HT-29 (cell line): ENCODE results near the genes CHKA, PPP6R3 and TESMIN.

- RAMPAGE, long total RNA: no peak
These were observed 15.9 kb downstream of the TCIRG1 start for GRCh38 chr11:68054644-68055285.

DNA sequence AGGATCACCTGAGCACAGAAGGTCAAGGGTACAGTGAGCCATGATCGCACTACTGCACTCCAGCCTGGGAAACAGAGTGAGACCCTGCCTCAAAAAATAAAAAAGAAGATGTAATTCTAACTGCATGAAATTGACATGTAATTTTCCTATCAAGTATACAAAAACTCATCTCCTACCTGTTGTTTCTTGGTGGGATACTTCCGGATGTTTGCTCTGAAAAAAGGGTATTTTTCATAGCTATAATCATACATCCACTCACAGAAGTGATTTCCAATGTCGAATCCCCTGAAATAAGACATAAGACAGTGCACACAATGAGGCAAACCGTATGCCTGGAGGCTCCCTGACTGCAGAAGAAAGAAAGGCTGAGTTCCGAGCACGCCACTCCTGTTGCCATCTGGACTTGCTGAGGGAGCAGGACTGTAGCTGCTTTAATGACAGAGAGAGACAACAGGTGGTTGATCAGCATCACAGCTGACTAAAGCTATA lies 26.8 kb downstream of the TCIRG1 start:
- RAMPAGE, long total RNA: no peak

DNA sequence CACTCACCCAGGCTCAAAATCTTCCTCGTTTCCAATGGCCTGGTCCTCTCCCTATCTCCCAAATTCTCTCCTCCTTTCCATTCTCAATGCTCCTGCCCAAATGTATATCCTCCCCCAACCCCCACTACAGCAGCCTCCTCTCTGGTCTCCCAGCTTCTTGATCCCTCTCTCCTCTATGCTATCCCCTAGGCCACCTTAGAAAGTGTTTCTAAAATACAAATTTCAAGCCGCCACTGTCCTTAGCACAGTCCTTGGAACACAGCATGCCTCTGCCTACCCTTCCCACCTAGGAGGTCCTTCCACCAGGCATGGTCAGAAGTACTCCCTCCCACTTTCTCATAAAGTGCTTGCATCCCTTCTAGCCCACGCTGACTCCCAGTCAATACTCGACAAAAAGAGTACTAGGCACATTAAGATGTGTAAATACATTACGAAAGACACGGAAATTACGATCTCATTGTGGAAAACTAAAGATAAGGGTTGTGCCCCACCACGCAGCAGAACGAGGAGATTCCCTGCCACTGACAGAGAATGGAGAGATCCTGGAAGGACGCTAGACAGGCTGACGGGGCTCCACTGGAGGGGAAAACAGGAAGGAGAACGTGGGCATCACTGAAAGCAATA lies 13.6 kb downstream of the CHKA start:
- RAMPAGE, long total RNA: no peak

- RAMPAGE, long total RNA: no peak
These were observed 5.8 kb downstream of the CHKA start for GRCh38 chr11:68115105-68116037.

- RAMPAGE, long total RNA: no peak
These were observed at the start of gene CHKA for GRCh38 chr11:68121243-68122069. Gene CHKA (minus strand): TSS chr11:68121388.

GRCh38 chr11:68213894-68214063 lies 683 bp upstream of the KMT5B start:
- RAMPAGE, long total RNA: no peak

DNA sequence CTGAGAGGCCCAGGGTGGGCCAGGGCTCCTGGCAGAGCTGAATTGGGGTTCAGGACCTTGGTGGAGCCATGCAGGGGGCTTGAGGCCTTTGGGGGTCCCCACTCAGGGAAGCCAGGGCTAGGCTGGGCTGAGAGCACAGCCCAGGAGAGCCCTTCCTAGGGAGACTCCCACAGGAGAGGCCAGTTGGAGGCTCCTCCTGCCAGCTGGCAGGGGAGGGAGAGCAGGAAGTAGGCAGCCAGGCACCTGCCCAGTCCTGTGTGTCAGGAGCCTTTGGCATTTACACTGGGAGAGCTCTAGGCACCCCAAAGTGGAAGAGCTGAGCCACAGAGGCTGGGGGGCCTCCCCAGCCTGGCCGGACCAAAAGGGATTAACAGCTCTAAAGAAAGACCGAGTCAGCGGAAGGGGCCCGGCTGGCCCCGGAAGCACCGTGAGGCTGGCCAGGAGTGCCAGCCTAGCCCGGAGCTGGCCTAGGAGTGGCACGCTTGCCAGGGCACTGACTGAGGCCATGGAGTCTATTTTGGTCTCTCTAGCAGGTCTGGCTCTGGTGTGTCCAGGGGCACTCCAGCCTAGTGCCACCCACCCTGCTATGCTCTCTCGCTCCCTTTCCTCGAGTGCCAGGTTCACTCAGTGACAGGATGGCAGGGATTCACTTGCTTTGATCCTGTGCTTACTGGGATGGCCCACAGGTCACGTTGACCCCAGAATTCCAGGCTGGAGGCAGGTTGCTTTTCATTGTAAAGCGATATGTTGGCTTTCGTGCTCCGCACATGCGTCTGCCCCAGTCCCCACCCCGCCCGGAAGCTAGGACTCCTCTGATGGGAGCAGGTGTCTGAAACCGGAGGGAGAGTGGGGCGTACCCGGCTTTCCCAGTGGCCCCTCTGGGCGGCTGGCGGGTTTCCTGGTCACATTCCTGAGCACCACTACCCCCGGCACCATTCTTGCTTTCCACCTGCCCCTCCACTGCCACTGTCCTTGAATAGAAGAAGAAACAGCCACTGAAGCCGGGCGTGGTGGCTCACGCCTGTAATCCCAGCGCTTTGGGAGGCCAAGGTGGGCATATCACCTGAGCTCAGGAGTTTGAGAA lies 3.3 kb upstream of the KMT5B start:
- RAMPAGE, long total RNA: no peak

DNA sequence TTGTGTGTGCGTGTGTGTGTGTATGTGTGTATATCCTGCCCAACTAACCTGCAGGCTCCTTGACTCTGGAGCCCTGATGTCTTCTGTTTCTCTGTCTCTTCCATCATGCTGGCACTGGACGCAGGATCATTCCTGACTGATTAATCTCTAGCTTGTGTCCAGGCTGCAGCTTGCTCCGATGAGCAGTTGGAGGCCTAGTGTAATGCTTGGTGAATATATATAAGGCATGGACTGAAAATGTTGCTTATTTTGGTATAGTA lies 25.6 kb downstream of the LRP5 start:
- RAMPAGE, long total RNA: no peak

DNA sequence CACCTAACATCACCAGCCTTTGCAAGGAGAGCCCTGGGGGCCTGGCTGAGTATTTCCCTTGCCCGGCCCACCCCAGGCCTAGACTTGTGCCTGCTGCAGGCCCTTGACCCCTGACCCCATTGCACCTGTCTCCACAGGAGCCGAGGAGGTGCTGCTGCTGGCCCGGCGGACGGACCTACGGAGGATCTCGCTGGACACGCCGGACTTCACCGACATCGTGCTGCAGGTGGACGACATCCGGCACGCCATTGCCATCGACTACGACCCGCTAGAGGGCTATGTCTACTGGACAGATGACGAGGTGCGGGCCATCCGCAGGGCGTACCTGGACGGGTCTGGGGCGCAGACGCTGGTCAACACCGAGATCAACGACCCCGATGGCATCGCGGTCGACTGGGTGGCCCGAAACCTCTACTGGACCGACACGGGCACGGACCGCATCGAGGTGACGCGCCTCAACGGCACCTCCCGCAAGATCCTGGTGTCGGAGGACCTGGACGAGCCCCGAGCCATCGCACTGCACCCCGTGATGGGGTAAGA lies 73.9 kb downstream of the LRP5 start:
- RAMPAGE, long total RNA: no peak

DNA sequence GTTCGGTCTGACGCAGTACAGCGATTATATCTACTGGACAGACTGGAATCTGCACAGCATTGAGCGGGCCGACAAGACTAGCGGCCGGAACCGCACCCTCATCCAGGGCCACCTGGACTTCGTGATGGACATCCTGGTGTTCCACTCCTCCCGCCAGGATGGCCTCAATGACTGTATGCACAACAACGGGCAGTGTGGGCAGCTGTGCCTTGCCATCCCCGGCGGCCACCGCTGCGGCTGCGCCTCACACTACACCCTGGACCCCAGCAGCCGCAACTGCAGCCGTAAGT lies 46.9 kb upstream of the PPP6R3 start:
- RAMPAGE, long total RNA: no peak

DNA sequence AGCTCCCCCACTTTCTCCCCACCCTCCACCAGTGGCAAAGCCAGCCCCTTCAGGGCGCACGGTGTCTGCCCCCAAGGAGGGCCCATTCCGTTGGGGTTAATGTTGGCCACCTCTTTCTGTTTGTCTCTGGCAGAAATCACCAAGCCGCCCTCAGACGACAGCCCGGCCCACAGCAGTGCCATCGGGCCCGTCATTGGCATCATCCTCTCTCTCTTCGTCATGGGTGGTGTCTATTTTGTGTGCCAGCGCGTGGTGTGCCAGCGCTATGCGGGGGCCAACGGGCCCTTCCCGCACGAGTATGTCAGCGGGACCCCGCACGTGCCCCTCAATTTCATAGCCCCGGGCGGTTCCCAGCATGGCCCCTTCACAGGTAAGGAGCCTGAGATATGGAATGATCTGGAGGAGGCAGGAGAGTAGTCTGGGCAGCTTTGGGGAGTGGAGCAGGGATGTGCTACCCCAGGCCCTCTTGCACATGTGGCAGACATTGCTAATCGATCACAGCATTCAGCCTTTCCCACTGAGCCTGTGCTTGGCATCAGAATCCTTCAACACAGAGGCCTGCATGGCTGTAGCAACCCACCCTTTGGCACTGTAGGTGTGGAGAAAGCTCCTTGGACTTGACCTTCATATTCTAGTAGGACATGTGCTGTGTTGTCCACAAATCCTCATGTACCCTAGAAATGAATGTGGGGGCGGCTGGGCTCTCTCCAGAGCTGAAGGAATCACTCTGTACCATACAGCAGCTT lies 22.1 kb upstream of the PPP6R3 start:
- RAMPAGE, long total RNA: no peak

DNA sequence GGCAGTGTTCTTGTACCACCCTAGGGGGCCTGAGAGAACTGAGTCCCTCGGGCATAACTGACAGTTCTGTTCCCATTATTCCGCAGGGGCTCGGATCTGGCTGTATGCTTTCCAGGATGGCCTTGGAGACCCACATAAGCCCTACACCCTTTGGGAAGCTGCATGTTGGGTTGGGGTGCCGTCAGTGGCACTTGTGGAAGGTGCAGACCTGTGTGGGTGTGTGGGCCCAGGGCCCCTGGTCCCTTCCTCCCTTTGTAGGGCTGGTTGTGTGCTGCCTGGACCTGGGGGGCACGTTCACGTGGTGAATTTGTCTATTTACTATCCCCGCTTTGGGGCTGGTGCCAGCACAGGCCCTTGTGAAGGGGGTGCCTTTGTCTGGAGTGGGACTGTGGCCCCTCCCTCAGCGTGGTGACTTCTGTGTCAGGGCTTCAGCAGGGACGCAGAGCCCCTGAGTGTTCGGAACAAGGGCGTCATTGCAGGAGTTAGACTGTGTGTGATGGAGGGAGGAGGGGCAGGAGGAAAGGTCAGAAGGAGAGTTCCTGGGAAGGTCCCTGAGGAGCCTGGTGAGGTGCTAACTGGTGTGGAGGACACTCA lies 15.0 kb upstream of the PPP6R3 start:
- RAMPAGE, long total RNA: no peak

GRCh38 chr11:68460655-68460881 lies at the start of gene PPP6R3:
Gene PPP6R3 (plus strand): TSS chr11:68460752.
- RAMPAGE, long total RNA: no peak

DNA sequence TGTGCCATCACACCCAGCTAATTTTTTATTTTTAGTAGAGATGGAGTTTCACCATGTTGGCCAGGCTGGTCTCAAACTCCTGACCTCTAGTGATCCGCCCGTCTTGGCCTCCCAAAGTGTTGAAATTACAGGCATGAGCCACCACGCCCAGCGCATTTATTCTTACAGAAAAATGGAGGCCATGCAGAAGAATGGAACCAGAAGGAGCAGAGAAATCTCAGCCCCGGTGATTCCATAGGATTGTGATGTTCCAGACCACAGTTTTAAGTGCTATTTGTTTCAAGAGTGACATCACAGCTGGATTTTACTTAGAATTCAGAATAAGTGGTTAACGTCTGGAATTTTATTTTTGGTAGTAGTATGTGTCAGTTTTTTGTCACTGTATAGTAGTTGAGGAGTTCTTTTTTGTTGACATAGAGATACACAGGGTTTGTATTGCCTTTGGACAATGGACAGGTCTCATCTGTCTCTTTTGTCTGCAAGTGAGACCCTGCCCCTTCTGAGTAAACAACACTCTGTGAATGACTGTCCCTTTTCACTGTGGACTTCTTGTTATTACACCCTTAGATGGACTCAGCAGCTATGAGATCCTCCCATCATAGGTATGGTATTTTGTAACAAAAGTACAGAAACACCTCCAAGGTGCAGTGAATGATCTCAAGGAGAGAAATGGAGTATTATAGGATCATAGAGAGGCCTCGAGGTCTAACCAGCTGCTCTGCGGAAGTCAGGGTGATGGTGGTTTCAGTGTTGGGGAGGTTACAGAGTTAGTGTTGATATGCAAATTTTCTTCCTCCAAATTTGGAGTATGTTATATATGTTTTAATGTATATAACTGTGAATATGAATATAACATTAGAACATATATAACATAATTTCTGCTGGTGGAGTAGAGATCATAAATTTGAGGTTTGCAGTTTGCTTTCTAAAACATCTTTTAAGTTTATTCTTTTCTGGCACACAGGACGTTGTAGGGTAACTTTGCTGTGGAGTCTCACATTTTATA lies 7.7 kb downstream of the PPP6R3 start:
- RAMPAGE, long total RNA: no peak

- RAMPAGE, long total RNA: no peak
These were observed 84.2 kb upstream of the GAL start for GRCh38 chr11:68600127-68600640.

- RAMPAGE, long total RNA: no peak
These were observed at the start of gene TESMIN for GRCh38 chr11:68750846-68751898. Gene TESMIN (minus strand): TSS chr11:68751520.

GRCh38 chr11:68927726-68928192 lies 24.1 kb downstream of the IGHMBP2 start:
- RAMPAGE, long total RNA: no peak

GRCh38 chr11:68974190-68974583 lies 6.6 kb downstream of the MRGPRD start:
- RAMPAGE, long total RNA: no peak

- RAMPAGE, long total RNA: no peak
These were observed 2.9 kb downstream of the TPCN2 start for GRCh38 chr11:69051494-69052228.

- RAMPAGE, long total RNA: no peak
These were observed 12.6 kb downstream of the TPCN2 start for GRCh38 chr11:69061416-69061680.